HCT116 (cell line): ENCODE results near the genes EIF4EBP3, DND1 and PCDHAC1.

- RRBS, result no CpG with 5 or more reads among the region's 7 CpGs
Measured at GRCh38 chr5:139138693-139139334, 59.4 kb downstream of the SIL1 start.

DNA sequence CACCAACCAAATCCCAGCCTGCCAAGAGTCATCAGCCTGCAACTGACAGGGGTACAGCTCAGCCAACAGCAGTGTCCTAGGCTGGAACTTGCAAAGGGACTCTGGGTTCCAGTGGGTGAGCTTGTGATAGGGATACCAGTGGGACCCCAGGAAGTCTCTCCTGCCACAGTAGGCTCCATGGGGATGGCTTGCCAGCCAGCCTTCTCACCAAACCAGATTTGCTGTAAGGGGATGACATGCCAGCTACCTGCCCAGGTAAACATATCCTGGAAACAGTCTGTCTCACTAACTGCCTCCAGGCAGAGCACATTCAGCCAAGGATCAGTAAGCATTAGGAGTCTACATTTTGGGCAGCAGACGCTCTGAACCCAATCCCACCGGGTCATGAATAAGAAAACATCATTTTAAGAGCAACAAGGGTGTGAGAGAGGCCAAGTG lies 49.9 kb downstream of the SIL1 start:
- RRBS, result no CpG with 5 or more reads among the region's 2 CpGs

GRCh38 chr5:139182065-139182425 lies 16.1 kb downstream of the SIL1 start:
- RRBS, result no CpG with 5 or more reads among the region's 6 CpGs

- RRBS, result 2% methylated on average over 7 of the region's 54 CpGs
Measured at GRCh38 chr5:139273318-139274405, 19.9 kb upstream of the MATR3 start.

DNA sequence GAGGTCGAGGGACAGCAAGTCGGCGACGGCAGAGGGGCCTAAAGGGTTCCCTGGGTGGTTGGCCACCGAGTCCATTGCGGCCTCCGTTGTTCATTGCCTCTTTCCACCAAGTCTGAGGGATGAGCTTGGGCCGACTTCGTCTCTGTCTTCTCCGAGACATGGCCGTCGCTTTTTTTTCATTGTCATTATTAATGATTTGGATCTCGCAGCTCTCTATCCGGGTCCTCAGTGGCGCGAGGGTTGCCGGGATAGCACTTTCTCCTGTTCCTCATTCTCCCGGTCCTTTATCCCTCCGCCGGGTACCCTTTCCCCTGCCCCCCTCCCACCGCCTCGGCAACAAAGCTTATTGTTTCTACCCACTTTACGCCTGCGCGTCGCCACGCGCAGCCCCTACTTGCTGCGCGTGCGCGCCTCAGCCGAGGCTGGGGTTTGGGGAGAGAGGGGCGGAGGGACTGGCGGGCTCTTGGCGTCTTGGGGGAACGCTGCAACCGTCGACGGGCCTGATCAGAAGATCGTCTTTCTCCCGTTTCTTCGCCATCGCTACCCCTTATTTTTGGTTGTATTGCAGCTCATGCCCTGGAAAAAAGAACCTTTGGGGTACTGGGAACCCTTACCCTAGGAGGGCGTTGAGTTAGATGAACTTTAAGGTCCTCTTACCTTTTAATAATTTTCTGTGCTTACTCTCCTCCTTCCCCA lies 514 bp downstream of the PAIP2 start:
- RRBS, result no CpG with 5 or more reads among the region's 45 CpGs

GRCh38 chr5:139565210-139566280 lies 4.4 kb downstream of the UBE2D2 start:
- RRBS, result no CpG with 5 or more reads among the region's 7 CpGs

GRCh38 chr5:139664397-139665463 lies 16.6 kb downstream of the CXXC5 start:
- RRBS, result no CpG with 5 or more reads among the region's 24 CpGs

DNA sequence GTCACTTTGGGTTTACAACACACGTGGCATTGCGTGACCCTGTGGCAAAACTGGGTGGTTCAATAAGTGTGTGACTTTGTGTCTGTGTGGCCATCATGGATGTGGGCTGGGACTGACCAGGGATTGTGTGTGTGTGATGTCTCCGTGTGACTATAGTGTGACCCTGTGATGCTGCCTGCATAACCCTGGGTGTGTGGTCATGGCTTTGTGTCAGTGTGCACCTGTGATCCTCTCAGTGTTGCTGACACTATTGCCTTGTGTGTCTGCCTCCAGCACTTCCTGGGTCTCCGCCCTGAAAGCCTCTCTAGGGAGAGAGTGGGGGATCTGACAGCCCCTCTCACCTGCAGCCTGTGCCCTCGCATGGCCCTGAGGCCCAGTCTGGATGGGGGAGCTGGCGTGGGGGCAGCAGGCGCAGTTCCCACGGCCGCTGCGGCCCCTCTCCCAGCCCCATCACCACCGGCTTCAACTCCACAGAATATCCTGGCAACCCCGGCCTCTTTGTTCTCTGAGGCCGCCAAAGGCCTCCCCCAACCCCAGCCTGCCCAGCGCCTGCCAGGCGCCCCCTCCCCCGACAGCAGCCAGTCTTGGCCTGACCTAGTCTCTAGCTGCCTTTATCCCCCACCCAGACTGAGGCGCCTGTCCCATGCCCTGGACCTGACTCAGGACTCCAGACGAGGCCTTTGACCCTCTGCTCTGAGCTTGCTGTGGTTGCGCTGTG lies 38.6 kb downstream of the CXXC5 start:
- RRBS, result no CpG with 5 or more reads among the region's 19 CpGs

DNA sequence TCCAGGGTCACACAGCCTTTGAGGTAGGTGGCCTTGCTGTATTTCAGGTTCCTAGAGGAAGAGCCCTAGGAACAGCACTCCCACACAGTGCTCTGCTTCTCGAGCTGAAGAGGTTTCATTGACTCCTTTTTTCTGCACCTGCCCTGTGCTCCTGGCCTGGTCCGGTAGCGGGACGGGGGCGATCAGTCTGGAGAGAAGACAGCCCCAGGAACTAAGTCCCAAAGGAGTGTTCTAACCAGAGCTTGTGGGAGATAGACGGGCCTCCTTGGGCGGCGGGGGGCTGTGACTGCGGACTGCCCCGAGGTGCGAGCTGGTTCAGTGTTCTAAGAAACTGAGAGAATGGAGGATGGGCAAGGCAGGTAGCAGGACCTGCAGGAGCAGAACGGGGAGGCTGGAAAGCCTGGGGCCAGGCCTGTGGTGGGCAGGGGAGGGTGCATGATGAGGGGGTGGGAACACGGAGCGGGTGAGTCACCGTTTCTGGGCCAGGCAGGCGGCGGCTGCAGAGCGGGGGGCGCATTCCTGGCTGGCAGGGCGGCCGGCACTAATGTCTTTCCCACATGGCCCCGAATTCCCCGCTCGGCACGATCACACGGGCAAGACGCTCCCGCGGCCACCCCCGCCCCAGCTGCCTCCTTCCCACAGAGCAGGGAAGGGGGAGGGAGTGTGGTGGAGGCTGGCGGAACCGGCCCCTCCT lies 48.5 kb downstream of the CXXC5 start:
- RRBS, result no CpG with 5 or more reads among the region's 32 CpGs

GRCh38 chr5:139708622-139709565 lies 60.7 kb downstream of the CXXC5 start:
- RRBS, result under 1% methylated on average over 16 of the region's 46 CpGs

- RRBS, result no CpG with 5 or more reads among the region's 1 CpG
Measured at GRCh38 chr5:140121488-140121896, 4.2 kb upstream of the IGIP start.

DNA sequence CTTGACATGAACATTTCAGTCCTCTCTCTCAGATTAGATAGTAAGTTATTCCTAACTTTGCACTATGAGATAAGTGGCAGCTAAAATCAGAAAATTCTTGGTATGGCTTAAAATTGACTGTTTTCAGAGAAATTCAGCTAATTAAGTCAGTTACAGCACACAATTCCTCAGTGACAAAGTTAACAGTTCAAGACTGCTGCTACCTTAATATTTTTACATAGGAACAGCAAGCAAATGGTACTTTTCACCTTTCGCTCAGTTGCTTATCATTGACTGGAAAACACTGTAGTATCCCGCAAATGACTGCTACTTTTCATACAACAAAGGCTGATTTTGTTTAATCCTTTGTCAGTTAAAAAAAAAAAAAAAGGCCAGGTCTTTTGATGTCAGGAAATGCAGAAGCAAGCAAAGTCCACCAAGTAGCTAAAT lies 9.9 kb downstream of the PFDN1 start:
- RRBS, result no CpG with 5 or more reads among the region's 2 CpGs

GRCh38 chr5:140341464-140342178 lies 4.8 kb downstream of the HBEGF start:
- RRBS, result no CpG with 5 or more reads among the region's 8 CpGs

GRCh38 chr5:140400505-140401195 lies 983 bp upstream of the ANKHD1 start:
- RRBS, result 1% methylated on average over 8 of the region's 51 CpGs

DNA sequence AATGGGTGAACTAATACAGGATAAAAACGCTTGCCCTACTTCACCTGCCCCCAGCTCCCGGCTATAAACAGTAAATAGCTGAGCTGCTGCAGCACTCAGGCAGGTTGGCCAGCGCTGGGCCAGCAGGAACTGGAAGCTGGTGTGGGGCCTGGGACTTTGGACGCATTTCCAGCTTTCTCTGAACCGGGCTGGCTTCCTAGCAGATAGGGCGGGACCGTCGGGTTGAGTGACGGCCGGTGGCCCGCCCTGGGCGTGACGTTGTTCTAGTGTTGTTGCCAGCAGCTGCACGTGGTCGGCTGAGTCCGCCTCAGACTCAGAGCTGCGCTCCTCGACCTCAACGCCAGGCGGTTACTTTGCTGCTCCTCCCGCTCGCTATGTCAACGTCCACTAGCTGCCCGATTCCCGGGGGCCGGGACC lies at the start of gene EIF4EBP3:
Gene EIF4EBP3 (plus strand): TSS at position 299 of the 417 bp plus-strand sequence.
- RRBS, result 26% methylated on average over 6 of the region's 26 CpGs

- RRBS, result no CpG with 5 or more reads among the region's 1 CpG
Measured at GRCh38 chr5:140589226-140589693, 24.6 kb downstream of the SLC35A4 start.

- RRBS, result no CpG with 5 or more reads among the region's 6 CpGs
Measured at GRCh38 chr5:140609082-140609629, 23.8 kb downstream of the CD14 start.

DNA sequence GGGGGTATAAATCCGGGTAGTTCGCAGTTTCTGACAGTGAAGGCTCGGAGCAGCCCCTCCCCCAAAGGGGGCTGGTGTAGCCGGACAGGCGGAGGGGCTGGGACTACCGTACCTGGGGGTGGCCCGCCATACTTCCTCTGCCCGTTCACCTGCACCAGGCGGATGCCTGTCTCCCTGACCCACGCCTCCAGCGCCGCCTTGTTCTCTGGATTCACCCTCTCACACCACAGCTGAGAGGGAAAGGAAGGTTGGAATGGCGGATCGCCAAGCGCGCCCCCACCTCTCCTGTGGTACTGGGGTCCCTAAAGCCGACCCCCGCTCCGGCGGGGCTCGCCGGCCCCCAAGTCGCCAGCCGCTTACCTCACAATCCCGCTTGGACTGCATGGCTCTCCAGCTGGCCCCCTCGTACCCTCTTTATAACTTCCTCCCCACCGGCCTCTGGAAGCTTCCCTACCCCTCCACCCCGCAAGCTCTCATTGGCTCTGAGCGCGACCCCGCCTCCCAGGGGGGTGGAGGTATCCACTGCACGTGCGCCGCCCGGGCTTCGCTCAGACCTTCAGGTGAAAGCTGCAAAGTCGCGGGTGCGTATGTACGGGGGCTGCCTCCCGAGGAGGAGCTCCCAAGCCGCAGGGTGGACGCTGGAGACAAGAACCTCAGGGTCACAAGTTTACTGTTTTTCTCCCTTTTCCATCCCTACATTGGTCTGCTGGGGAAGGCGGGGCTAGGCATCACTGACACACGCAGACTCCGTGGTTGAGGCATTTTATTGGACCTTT lies at the start of gene DND1:
Gene DND1 (minus strand): TSS at position 418 of the 776 bp plus-strand sequence.
- RRBS, result 95% methylated on average over 4 of the region's 46 CpGs

DNA sequence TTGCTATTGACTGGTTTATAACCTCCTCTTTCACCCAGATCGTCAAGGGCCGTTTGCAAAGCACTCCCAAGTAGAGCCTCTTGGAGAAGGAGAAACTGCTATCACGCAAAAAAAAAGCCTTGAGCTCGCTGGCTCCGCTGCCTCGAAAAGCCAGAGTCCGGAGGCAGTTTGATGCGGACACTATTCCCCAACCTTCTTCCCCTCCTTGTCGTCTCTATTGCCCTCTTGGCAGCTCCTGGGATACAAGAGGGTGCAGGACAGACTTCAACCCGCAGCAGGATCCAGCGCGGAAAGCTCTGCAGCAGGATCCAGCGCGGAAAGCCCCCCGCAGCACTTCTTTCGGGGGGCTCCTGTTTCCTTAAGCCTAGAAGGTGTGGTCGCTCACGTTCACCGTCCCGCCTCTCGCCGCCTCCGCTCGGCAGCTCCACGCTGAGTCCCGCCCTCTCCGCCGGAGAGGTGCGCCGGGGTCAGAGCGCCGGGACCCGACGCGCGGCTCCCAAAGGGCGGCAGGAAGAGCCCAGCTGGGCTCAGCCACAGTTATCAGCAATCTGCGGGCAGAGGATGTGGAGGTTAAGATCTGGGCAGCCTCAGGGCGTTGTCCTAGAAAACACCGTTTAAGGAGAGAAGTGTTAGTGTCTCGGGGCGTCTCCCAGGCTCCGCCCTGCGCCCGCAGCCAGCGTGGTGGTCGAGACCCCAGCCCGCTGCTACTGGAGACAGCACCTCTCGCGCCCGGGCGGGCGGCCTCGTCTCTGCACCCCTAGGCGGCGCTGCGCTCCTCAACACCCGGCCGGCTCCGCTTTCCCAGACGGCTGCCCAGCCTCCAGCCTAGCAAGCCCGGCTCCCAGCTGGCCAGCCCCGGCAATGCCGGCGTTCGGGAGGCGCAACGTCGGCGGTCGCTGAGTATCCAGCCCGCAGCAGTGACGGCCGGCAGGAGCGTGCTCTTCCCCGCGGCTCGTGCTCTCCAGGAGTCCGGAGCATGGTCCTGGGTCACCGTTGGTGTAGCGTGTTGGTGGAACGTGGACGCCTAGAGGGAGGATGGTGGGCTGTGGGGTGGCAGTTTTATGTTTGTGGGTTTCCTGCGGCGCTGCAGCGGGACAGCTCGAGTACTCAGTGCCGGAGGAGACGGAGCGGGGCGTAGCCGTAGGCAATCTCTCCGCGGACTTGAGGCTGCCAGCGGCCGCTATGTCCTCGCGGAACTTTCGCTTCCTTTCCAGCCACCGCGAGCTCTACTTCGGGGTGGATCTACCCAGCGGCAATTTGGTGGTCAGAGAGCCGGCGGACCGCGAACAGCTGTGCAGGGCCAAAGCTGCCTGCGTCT lies at the start of gene PCDHAC1:
Gene PCDHAC1 (plus strand): TSS at position 442 of the 1,318 bp plus-strand sequence.
- RRBS, result 33% methylated on average over 28 of the region's 108 CpGs